ENCODE data around the genes MED6 and PAPLN.

GRCh38 chr14:70600102-70601140 lies at the start of gene MED6:
TSS of gene MED6 (minus strand) at chr14:70600655.
- PRO-cap, 2 experiments = peak in 2 of 2 experiments; most common plus-strand start chr14:70600752 (in 1); most common minus-strand start chr14:70600653 (in 2)

GRCh38 chr14:70643307-70644370 lies 1.9 kb downstream of the TTC9 start:
- PRO-cap, 2 experiments = peak in 2 of 2 experiments; most common minus-strand start chr14:70643568 (in 2)

DNA sequence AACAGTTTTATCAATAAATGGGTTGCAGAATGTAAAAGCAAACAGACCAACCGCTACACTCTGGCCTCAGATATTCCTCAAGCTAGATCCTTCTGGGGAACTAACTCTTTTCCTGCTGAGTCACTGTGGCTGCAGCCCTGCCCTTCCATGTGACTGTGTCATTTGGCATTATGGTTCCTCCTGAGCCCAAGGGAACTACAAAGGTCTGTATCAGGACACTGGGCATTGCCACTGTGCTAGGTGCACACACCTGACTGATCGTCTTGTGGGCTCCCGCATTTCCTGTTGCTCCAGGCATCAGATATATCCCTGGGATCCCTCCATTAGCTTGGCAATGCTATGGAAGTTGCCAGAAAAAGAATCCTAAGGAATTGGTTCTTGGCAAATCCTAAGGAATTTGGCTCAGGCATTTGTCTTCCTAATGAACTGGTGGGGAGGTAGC lies 56.7 kb downstream of the TTC9 start:
- PRO-cap, 2 experiments = no peak in any of the 2 experiments

DNA sequence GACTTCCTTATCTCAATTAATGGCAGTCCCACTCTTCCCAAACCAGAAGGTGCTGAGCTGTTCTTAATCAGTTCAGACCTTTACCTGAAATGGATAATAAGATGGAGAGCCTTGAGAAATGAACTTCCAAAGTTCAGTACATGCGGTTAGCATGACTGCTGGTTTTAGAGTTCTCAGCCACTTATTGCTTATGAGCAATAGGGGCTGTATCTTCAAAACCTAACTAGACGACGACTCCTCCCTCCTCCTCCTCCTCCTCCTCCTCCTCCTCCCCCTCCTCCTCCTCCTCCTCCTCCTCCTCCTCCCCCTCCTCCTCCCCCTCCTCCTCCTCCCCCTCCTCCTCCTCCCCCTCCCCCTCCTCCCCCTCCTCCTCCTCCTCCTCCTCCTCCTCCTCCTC lies 2.5 kb downstream of the PCNX1 start:
- PRO-cap, 2 experiments = no peak in any of the 2 experiments

DNA sequence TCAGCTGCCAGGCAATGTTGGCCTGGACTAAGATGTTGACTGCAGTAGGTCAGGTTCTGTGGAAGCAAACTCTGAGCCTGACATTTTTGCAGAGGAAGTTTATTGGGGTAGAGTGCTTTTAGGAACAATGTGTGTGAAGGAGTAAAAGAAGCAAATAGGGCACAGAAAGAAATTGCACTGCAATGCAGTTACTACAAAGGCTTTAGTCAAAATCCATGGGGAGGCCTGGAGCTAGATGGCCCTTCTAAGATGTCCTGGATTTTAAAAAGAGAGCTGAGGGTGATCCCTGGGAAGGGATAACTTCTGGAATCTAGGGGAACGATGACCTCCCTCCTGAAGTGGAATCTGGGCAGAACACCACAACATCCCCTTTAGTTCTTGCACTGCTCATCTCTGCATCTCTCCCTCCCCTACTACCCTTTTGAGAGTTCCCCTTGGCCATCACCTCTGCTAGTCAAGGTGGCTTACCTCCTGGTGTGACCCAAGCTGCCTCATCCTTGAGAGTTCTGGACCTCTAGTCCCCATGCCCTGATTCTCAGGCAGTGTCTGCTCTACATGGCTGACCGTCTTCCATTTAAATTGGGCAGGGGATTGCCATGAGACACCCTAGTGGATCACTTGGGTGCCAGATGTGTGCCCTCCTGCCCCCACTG lies 196.8 kb upstream of the SIPA1L1 start:
- PRO-cap, 2 experiments = no peak in any of the 2 experiments

- PRO-cap, 2 experiments = no peak in any of the 2 experiments
Observed at GRCh38 chr14:71235992-71236362, 84.3 kb upstream of the SIPA1L1 start.

DNA sequence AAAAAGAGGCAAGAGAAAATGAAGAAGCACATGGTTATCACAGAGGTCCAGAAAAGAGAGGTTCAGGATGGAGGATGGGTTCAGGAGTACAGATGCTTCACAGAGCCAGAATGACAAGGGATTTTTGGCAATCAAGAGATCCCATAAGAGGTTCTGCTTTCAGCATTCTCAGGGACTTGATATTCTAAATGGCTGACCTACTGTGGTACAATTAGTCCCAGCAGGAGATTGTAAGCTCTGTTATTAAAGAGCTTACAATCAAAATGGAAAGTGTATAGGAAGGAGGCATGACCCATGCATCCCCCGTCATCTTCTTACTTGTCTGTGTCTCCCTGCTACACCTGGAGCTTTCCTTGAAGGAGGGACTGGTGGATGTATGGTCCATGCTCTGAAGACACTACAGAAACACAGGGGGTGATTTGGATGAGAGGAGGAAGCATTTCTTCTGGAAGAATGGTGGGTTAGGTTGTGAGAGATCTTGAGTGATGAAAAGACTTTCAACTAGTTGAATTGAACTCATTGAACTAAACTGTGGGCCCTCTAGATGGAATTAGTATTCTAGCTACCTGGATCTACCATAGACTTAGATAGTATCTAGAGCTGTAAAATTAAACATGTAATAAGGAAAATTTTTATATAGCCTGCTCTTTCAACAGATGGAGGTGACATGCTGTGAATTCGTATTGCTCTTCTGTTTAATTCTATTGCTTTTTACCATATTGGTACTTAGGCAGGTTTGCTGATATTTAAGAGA lies 264.1 kb downstream of the SIPA1L1 start:
- PRO-cap, 2 experiments = no peak in any of the 2 experiments

GRCh38 chr14:71711574-71712270 lies 220.5 kb upstream of the RGS6 start:
- PRO-cap, 2 experiments = no peak in any of the 2 experiments

- PRO-cap, 2 experiments = peak in 2 of 2 experiments; most common plus-strand start chr14:71723127 (in 2)
Observed at GRCh38 chr14:71722990-71723417, 209.2 kb upstream of the RGS6 start.

GRCh38 chr14:71848885-71849222 lies 83.4 kb upstream of the RGS6 start:
- PRO-cap, 2 experiments = no peak in any of the 2 experiments

GRCh38 chr14:72679067-72679364 lies 214.9 kb downstream of the DPF3 start:
- PRO-cap, 2 experiments = no peak in any of the 2 experiments

DNA sequence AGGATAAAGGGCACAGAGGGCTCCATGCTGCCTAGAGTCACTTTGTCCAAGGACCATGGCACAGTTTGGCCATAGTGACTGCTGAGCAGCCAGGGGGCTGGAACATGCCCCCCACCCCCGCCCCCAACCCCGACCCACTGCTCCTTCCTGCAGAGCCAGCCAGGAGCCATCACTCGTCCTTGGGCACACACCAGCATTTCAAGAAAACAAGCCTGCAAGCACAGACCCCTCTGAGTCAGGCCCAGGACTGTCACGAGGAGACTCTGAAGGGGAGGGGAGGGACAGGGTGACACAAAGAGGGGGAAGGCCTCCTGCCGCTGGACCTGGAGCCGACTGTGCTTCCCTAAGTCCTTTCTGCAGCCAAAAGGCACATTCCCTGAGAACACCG lies 101.9 kb downstream of the DPF3 start:
- PRO-cap, 2 experiments = no peak in any of the 2 experiments

DNA sequence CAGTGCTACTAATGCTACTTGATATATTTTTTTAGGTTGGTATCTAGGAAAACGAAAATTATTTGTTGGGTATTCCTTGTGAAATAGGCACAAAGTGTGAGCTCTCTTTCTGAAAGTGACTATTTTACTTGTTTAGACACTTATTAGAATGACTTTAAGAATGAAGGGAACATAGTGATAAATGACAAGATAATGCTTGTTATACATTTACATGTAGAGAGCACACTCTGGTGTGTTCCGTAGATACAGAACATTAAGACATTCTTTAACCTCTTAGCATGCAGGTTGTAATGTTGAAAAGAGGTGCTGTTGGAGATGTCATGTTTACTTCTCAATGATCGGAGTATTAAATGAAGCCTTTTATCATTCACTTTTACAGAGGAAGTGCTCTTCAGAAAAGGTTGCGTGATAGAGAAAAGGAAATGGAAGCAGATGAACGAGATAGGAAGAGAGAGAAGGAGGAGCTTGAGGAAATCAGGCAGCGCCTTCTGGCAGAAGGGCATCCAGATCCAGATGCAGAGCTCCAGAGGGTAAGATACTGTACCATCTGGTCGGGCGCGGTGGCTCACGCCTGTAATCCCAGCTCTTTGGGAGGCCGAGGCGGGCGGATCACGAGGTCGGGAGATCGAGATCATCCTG lies 27.2 kb upstream of the PSEN1 start:
- PRO-cap, 2 experiments = no peak in any of the 2 experiments

DNA sequence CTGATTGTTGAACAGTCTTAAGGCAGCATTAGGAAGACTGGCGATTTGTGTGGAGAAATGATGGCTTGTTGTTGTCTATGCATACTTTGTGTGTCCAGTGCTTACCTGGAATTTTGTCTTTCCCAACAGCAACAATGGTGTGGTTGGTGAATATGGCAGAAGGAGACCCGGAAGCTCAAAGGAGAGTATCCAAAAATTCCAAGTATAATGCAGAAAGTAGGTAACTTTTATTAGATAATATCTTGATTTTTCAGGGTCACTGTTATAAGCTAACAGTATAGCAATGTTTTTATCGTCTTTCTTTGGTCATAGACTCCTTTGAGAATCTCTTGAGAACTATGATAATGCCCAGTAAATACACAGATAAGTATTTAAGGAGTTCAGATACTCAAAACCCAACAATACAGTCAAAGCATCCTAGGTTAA lies 31.0 kb upstream of the PAPLN start:
- PRO-cap, 2 experiments = no peak in any of the 2 experiments

DNA sequence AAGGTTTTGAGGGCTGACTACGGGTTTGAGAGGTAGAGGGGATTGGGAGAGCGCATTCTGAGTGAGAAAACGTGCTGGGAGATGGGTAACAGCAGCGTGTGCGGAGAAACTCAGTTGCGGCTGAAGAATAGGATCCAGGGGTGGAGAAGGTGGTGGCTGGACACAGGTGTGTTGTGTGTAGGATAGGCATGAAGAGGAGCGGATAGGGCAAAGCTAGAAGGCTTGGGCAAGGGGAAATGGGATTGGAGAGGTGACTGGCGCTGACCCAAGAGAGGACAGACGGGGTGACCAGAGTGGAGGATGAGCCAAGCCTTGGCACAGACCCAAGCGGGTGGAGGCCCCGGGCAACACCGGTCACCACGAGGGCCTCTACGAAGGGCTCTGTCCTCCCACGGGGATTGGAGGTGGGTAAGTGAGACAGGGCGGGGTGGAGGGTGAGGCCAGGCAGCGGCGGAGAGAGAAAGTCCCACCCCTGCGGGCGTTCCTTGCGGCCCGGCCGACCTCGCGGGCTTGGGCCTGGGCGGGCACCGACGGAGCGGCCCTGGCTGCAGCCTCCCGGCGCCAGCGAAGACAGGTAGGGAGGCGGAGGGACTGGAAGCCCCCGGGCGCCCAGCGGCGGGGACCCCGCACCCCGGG lies at the start of gene PAPLN:
Gene PAPLN, plus strand, starts transcription at position 488 of the 636 bp plus-strand sequence.
- PRO-cap, 2 experiments = no peak in any of the 2 experiments

DNA sequence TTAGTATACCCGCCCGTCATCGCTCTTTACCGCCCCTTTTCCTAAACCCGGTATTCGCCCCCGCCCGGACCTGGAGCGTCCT lies 147 bp upstream of the NUMB start:
- PRO-cap, 2 experiments = no peak in any of the 2 experiments

DNA sequence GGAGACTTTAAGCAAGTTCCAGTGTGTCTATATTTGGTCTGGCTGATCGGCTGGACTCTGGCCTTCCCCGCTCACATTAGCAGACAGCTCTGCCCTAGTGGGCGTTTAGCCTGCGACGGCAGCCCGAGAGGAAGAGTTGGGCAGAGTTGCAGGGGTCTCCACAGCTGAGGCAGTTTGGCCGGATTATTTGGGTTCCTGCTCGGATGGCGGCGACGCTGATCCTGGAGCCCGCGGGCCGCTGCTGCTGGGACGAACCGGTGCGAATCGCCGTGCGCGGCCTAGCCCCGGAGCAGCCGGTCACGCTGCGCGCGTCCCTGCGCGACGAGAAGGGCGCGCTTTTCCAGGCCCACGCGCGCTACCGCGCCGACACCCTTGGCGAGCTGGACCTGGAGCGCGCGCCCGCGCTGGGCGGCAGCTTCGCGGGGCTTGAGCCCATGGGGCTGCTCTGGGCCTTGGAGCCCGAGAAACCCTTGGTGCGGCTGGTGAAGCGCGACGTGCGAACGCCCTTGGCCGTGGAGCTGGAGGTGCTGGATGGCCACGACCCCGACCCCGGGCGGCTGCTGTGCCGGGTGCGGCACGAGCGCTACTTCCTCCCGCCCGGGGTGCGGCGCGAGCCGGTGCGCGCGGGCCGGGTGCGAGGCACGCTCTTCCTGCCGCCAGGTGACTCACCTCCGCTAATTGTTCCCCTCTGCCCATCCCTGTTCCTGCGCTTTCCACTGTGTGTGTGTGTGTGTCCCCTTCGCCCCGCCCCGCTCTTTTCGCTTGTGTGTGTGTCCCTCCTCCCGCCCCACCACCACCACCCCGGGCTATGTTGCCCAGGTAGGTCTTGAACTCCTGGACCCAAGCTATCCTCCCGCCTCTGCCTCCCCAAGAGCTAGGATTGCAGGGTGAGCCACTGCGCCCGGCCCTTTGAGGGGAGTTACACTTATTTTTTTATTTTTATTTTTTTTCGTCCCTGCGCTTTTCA lies 559 bp downstream of the ACOT1 start:
- PRO-cap, 2 experiments = peak in 1 of 2 experiments; most common plus-strand start position 870 of the sequence (in 1); most common minus-strand start position 706 of the sequence (in 1)

DNA sequence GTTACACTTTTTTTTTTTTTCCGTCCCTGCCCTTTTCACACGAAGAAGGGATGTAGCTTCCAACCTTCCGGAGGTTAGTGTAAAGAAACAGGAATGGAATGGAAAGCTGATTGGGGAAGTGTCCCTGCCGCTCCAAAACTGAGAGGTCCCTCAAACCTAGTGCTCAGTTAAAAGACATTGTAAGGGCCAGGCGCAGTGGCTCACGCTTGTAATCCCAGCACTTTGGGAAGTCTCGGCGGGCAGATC lies 1.0 kb downstream of the ACOT2 start:
- PRO-cap, 2 experiments = peak in 2 of 2 experiments; most common minus-strand start position 140 of the sequence (in 2)

DNA sequence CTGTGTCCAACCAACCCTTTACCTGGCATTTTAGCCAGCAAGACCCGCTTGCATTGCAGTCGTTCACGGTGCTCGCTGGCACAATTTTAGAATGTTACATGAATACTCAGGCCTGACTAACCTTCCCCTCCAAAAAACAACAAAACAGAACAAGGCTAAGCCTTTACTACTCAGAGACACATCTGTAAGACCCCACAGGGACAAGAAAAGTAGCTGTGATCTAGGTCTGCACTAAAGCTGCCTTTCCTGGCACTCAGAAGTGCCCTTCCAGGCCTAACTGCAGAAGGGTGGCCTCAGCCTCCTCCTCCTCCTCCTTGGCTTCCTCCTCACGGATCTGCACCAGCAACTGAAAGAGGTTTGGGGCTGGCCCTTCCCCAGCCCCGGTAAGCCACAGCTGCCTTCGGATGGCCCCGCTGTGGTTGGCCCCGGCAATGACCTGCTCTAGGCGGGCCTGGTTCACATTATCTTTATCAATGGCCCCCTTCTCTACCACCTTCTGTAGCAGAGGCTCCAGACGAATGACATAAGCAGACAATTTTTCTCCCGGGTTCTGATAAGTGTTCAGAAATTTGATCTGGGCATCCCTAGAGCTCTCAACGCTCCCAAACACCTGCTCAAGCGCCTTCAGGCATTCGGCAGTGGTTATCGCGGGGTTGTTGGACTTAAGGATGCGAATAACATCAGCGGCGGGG lies 1.7 kb downstream of the PNMA1 start:
- PRO-cap, 2 experiments = no peak in any of the 2 experiments

DNA sequence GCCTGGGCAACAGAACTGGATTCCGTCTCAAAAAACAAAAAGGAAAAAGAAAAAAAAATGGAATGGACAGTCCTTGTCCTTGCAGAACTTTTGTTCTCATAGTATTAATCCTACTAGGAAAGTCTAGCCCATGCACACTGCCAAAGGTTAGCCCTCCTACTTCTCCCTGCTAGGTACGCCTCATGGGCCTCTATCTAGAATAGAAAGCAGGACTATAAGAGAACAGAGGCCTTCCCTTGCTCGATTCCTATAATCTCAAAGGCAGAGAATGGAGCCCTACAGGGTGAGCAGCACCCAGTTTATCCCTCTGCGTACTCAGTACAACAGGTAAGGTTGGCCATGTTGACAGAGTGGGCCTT lies 16.7 kb upstream of the PNMA1 start:
- PRO-cap, 2 experiments = no peak in any of the 2 experiments